AG04450 (cell line): Measurements from ENCODE around the genes KRTAP4-16, KRTAP4-11, KRTAP9-7, KRT35, KLHL10, ACLY and HSPB9.

DNA sequence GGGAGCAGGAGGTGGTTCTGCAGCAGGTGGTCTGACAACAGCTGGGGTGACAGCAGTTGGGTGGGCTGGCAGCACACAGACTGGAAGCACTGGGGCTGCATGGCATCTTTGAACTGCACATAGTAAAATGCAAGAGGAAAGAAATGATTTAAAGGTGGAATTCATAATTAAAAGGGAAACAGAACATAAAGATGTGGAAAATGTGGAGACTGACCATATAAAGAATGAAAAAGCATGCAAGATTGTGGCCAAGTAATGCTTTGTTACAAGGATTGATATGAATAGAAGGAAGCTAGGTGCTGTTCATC is at the start of gene KRTAP4-16:
TSS of gene KRTAP4-16 (minus strand) at position 121 of the 308 bp plus-strand sequence.
- CAGE, long polyA plus RNA: no peak

DNA sequence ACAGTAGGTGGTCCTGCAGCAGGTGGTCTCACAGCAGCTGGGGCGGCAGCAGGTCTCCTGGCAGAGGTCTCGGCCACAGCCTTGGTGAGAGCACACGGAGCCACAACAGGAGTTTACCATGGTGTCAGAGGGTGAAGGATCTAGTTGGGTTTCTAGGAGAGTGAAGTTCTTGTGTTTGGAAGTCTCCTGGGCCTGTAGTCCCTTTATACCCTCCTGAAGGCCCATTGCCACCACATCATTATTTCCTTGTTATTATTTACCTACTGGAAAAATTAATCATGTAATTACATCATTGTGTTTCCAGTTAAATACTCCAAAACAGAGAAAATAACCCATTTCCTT is at the start of gene KRTAP4-11:
TSS of gene KRTAP4-11 (minus strand) at position 178 of the 342 bp plus-strand sequence.
- CAGE, long polyA plus RNA: no peak
- RRBS: no CpG with 5 or more reads among the region's 3 CpGs

DNA sequence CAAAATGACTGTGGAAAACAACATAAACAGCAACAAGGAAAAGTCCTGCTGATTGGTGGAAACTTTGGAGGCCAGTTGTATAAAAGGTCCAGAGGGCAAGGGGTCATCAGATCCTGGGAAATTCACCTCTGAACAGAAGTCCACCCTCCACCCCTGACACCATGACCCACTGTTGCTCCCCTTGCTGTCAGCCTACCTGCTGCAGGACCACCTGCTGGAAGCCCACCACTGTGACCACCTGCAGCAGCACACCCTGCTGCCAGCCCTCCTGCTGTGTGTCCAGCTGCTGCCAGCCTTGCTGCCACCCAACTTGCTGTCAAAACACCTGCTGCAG is at the start of gene KRTAP9-7:
TSS of gene KRTAP9-7 (plus strand) at position 162 of the 334 bp plus-strand sequence.
- CAGE, long polyA plus RNA: no peak

DNA sequence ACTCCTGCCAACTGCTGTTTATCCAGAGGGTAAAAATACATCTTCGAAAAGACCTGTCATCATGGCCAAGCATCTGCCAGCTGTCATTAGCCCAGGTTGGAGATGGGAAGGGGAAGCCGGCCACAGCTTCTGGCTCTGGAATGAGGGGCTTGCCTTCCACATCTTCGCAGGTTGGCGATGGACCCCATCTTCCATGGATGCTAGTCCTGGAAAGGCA is 266 bp upstream of the KRTAP17-1 start:
- CAGE, long polyA plus RNA: no peak
- RRBS: no CpG with 5 or more reads among the region's 4 CpGs

DNA sequence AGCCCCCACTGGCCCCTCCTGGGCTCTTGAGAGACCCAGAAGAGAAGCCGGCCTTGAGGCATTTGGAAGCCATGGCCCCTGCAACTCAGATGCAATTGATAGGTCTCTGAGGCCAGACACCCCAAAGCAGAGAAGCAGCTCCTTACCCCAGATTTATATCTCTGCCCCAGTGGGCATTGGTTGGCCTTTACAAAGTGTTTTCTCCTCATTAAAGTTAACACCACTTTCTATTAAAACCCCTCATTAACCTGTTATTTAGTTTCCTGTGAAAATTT is at the start of gene KRT35:
TSS of gene KRT35 (minus strand) at position 127 of the 275 bp plus-strand sequence.
- CAGE, long polyA plus RNA: no peak
- RRBS: no CpG with 5 or more reads among the region's 1 CpG

DNA sequence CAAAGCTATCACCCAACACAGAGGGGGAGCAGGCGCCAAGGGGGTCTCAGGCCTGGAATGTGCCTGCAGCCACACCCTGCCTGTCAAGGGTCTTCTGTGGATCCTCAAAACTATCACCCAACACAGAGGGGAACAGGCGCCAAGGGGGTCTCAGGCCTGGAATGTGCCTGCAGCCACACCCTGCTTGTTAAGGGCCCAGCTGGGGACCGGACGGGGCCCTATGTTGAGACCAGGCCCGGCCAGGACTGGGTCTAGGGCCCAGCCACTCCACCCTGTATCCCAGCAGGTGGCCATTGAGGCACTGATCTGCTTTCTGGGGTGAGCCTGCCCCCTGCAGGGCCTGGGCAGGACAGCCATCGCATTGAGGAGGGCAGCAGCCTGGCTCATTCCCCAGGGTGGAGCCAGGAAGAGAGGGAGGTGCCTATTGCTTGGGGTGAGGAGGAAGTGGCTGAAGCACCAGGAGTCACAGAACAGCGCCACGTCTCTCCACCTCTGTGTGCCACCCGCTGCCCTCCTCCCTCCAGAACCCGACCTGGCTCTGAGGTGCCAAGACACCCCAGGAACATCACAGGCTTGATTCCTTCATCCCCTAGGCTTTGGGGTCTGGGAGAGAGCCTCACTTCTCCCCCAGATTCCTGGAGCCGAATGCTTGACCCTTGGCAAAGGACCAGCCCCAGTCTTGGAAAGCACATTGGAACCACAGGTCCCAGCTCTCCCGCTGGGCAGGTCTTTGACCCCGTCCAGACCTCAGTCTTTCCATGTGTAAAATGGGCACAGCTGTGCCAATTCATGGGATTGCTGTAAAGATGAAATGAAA is 7.1 kb upstream of the KRT36 start:
- CAGE, long polyA plus RNA: no peak
- RRBS: no CpG with 5 or more reads among the region's 13 CpGs

GRCh38 chr17:41521169-41521507 is 2.4 kb upstream of the KRT15 start:
- CAGE, long polyA plus RNA: no peak
- RRBS: 59% methylated on average over 2 of the region's 6 CpGs

DNA sequence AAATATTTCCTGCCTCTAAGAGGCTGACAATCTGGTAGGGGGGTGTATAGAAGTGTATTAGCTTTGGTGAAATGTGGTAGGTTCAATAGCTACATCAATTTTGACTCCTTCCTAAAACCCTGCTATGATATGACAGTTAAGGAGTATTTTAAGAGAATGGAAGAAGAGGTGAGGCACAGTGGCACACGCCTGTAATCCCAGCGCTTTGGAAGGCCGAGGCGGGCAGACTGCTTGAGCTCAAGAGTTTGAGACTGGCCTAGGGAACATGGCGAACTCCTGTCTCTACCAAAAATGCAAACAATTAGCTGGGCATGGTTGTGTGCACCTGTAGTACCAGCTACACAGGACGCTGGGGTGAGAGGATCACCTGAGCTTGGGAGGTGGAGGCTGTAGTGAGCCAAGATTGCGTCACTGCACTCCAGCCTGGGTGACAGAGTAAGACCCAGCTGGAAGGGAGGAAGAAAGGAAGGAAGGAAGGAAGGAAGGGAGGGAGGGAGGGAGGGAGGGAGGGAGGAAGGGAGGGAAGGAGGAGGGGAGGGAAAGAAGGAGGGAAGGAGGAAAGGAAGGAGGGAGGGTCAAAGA is 4.7 kb upstream of the KRT19 start:
- CAGE, long polyA plus RNA: no peak
- RRBS: no CpG with 5 or more reads among the region's 7 CpGs

GRCh38 chr17:41536768-41537462 is 8.8 kb upstream of the KRT19 start:
- CAGE, long polyA plus RNA: no peak
- RRBS: no CpG with 5 or more reads among the region's 7 CpGs

DNA sequence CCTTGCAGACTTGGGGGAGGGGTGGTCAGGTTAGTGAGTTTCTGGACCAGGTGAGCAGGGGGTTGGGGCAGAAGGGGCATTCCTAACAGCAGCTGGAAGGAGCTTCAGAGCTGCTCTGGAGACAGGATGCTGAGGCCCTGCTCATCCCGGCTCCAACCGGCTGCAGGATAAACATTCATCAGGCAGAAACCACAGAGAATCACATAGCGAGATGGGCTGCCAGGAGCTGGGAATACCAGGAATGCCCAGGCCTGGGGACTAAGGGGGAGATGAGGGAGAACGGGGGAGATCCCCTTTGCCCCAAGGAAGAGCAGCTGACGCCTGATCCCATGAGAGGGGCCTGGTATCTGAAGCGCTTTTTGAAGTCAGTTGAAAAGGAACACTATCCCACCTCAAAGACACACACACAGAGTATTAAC is 10.6 kb upstream of the KRT19 start:
- CAGE, long polyA plus RNA: no peak
- RRBS: no CpG with 5 or more reads among the region's 6 CpGs

- CAGE, long polyA plus RNA: no peak
- RRBS: no CpG with 5 or more reads among the region's 12 CpGs
Observed at GRCh38 chr17:41579433-41579907, 7.2 kb downstream of the KRT14 start.

DNA sequence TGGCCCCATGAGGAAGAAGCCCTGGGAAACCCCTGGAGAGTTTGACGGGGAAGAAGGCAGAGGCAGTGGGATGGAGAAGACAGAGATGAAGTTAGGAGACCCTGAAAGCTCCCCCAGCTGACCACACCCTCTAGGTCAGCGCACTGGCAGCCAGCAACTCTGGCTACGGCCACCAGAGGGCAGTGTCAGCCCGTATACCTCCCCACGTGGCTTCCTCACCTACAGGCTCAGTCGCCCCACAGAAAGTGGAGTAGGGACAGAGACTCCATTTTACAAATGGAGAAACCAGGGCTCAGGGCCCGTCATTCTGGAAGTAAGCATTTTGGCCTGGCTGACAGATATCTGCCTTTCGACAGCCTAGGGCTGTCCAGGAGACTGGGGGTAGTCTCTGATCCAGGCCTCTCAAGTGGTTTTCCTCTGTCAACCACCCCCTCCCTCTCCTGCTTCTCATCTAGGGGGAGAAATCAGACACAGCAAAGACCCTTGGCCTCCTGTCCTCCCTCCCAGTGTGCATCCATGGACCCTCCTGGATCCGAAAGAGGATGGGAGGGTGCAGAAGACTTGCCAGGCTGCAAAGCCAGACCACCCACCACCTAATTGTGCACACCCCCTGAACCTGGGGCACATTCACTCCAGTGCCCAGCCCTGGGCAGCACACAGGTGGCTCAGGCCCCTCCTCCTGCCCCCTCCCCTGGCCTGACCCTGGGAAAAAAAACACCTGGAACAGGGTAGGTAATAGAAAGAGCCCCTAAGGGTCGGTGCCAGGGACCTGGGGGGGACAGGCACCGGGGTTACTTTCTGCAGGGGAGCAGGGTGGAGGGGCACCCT is 3.8 kb upstream of the HAP1 start:
- CAGE, long polyA plus RNA: no peak
- RRBS: no CpG with 5 or more reads among the region's 11 CpGs

- CAGE, long polyA plus RNA: no peak
- RRBS: no CpG with 5 or more reads among the region's 13 CpGs
Observed at GRCh38 chr17:41777508-41778290, 8.8 kb downstream of the JUP start.

DNA sequence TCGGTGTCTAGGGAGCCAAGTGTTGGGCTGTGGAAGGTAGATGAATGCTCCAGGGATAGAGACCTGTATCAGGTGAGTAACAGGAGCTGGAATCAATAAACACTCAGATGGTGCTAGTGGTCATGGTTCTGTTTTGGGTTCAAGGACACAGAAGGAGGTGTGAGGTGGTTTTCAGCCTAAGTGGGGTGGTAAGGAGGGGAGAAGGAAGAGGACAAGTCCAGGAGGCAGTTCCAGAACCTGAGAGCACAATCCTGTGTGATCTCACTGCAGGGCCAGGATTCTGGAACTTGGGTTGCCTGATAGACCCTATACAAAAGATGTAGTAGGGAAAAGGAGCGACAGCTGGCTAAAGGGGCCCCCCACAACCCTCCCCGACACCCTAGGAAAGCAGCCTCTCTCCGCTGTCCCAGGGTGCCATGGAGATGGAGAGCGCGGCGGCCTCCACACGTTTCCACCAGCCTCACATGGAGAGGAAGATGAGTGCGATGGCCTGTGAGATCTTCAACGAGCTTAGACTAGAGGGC is at the start of gene KLHL10:
TSS of gene KLHL10 (plus strand) at position 309 of the 524 bp plus-strand sequence.
- CAGE, long polyA plus RNA: no peak
- RRBS: no CpG with 5 or more reads among the region's 10 CpGs

- CAGE, long polyA plus RNA: no peak
- RRBS: no CpG with 5 or more reads among the region's 12 CpGs
Observed at GRCh38 chr17:41885900-41886321, 20.7 kb upstream of the KLHL11 start.

DNA sequence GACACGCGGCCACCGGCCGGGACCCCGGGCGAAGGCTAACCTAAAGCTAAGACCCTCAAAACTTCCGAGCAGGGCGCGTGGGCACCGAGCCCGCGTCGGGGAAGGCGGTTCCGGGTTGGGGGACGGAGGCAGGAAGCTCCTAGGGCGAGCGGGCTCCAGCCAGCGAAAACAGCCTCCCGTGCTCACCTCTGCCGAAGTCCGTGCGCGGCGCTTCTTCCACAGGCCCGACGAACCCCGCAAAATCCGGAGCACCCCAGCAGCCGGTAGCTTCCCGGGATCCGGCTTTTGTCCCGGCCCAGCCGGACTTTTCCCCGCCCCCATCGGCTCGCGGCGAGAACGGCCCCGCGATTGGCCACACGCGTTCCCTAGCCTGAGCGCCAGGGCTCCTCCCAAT is at the start of gene ACLY:
TSS of gene ACLY (minus strand) at position 258 of the 394 bp plus-strand sequence.
- CAGE, long polyA plus RNA: start-site peak on the minus strand centred at position 273 of the sequence, 39 bp wide, 364 and 401 reads in 2 replicates
- RRBS: 2% methylated on average over 8 of the region's 45 CpGs

- CAGE, long polyA plus RNA: no peak
- RRBS: no CpG with 5 or more reads among the region's 12 CpGs
Observed at GRCh38 chr17:41919498-41919859, 728 bp upstream of the ACLY start.

GRCh38 chr17:41982167-41982797 is 15.7 kb downstream of the CNP start:
- CAGE, long polyA plus RNA: no peak
- RRBS: no CpG with 5 or more reads among the region's 14 CpGs

DNA sequence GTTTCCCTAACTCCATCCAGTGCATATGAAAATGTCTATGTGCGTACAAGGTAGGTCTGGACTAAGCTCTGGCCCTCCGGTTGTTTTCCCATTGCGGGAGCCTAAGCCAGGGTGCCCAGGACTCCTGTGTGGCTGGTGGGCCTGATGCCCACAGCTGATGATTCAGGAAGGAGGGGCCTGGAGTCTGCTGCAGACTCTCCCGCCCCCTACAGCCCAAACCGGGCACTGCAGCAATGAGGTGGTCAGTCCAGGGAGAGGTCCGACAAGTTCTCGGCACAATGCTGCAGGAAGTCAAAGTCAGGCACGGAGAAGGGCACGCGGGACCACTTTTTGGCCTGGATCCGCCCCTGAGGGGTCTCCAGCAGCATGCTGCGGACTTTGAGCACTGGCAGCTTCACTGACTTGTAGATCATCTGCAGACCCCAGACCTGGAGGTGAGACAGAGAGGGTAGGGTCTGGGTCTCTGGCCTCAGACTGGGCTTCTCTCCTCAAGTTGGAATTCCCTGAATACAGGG is 3.3 kb upstream of the ZNF385C start:
- CAGE, long polyA plus RNA: no peak
- RRBS: no CpG with 5 or more reads among the region's 12 CpGs

GRCh38 chr17:42122132-42122959 is at the start of gene HSPB9:
HSPB9 (plus strand) TSS chr17:42122804.
- CAGE, long polyA plus RNA: no peak
- RRBS: 41% methylated on average over 10 of the region's 54 CpGs